Neutrophil (primary cell): ENCODE results near the genes PLCD1 and EXOG.

DNA sequence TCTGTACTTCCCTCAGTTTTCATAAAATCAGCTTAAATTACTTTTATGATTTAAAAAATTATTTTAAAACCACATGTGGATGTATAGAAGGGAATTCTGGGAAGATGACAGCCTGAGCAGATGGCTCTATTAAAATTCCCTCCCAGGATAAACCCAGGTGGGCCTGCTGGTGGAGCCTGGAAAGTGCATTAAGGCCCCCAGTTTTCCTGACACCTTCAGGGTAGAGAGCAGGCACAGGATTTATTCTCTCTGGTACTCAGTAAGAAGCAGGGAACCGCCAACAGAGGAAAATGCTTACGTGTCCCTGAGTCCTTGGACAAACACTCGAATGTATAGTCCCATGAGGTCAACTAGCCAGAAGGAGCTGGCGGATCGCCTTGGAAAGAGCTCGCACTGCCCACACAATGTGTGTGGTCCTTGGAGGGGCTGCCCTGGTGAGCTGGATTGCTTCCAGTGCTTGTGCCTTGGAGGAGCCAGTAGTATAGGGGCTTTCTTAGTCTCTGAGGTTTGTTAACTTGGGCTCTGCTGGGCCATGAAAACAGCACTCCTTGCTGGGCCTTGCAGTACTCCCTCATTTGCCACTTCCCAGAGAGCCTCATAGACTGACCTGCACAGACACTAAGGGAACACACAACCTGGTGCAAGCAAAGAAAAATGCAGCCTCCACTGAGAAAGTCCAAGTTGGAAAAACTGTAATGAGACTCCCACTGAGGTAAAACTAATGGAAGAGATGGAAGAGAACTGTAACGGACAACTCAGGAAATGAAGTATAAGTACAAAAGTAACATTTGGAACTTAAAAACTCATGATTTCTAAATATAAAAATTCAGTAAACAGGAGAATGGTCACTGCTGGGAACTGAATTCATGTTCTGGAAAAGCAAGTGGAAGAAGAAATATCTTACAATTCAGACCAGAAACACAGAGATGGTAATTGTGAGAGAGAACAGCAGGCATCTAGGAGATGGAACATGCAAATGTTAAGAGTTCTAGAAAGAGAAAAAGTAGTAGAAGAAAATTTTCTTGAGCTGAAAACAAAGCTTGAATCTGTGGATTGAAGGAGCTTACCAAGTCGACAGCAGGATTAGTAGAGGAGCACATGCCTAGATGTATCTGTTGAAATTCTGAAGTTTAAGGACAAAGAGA is 40.6 kb upstream of the VILL start:
- PRO-cap: no peak

DNA sequence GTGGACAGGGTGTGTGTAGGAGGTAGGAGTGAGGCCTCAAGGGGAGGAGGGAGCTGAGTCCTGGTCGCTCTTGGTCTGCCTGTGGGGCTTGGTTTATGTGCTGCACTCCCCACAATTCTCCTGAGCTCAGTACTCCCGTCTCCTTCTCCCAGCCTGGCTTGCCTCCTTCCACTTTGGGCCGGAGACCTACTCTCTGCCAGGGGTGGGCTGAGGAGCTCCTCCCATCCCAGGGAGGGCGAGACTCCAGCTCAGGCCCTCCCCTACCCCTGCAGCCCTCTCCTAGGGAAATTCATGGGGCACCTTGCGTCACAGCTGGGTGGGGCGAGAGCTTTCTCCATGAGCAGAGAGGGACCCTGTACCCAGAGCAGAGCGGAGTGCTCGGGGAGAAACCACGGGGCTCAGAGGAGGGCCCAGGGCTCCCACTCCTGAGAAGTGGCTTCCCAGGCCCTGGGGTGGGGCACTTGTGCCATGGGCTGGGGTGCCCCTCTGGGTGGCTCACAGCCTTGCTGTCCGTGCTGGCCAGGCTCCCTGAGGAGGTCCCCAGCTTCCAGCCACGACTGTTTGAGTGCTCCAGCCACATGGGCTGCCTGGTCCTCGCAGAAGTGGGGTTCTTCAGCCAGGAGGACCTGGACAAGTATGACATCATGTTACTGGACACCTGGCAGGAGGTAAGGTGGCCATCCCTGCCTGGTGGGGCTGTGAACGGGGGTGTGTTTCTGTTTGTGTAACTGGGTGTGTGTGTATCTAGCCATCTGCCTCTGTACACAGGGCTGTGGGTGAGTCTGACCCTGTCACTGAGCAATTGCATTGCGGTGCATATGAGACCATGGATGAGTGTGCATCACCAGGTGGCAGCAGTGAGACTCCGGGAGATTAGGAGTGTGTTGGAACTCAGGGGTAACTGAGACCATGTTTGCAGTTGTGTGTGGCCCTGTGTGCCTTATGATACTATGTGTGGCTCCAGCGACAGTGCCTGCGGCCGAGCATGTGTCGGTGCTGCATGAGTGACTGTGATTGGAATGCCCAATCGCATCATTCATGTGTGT is 13.5 kb downstream of the VILL start:
- PRO-cap: no peak

- PRO-cap: no peak
Measured at GRCh38 chr3:38029455-38030319, at the start of gene PLCD1. TSS of gene PLCD1 (minus strand) at chr3:38029642.

DNA sequence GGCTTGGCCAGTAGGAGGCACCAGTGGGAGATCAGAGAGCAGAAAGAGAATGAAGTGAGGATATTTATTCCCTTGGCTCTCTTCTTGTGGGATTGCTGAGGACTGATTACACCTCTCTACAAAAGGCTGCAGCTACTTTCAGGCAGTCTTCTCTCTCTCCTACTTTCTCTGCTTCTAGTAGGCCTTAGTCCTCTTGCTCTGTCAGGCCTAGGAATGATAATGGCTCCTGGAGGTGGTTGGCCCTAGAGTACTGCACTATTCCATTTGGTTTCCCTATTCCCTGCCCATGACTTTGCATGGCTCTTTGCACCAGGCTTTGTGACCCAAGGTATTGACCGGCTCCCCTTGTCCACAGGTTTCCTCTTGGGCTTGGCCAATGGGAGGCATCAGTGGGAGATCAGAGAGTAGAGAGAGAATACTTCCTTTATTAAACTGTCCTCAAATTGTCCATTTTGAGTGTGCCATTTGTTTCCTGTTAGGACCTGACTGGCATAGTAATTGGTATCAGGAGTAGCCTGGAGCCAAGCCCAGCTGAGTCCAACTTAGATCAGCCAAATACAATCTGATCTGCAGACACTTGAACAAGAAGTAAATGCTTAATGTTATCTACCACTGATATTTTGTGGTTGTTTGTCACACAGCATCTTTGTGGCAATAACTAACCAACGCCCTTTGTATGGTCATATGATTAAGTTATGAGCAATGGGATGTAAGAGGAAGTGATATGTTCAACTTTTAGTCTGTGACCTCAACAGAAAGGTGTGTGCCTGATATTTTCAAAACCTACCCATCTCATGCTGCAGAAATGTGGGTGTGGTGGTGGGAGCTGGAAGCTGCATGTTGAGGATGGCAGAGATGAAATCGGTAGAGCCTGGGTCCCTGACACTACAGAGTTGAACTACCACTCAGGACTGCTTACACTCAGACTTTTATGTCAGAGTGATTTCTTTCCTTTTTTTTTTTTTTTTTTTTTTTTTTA is 13.2 kb downstream of the MYD88 start:
- PRO-cap: unidirectional peak, plus-strand start at position 802 of the sequence

- PRO-cap: no peak
Measured at GRCh38 chr3:38406605-38407067, 47.1 kb upstream of the ACVR2B start.

DNA sequence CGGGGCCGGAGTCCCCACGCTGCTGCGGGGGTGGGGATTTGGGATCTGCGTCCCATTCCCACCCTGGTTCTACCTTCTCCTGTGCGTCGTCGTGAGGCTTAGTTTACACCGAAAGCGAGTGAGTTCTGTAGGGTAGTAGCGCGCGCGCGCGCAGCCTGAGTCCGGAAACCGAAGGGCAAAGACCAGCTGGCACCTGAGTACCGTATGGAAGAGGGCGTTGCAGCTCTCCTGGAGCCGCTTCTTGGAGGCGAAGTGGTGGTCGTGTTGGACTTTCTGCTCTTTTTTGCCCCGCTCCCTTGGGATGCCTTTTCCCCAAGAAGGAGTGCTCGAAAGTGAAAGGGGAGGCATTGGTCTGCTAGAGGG is 1.8 kb downstream of the ACVR2B start:
- PRO-cap: no peak

DNA sequence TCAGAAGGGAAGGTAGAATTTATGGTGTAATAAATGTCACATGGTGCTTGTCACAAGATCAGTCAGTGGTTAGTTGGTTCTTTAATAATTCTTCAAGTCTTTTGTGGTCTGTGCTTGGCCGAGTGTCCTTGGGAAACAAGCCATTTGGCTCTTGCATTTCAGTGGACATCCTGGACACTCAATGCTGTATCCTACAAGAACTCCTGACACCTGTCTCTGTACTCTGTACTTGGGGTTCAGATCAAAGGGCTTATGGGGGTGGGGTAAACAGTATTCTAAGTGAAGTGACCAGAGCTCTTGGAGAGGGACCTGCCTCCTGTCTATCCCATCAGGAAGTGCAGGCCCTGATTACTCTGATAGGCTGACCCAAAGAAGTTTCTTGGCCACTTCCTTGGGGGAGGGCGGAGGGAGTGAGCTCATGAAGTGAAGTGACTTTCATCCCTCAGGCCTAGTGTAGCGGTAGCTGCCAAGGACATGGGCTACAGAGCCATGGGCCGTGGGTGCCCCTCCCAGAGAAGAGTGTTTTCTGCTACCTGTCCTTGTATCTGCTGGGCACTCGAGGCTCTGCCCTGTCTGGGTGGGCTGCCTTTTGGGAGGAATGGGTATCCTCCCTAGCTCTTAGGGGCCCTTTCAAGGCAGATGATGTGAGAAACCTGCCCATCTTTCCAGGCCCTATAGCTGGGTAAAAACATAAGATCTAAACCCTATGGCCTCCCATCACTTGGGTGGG is 3.9 kb downstream of the ACVR2B start:
- PRO-cap: no peak

DNA sequence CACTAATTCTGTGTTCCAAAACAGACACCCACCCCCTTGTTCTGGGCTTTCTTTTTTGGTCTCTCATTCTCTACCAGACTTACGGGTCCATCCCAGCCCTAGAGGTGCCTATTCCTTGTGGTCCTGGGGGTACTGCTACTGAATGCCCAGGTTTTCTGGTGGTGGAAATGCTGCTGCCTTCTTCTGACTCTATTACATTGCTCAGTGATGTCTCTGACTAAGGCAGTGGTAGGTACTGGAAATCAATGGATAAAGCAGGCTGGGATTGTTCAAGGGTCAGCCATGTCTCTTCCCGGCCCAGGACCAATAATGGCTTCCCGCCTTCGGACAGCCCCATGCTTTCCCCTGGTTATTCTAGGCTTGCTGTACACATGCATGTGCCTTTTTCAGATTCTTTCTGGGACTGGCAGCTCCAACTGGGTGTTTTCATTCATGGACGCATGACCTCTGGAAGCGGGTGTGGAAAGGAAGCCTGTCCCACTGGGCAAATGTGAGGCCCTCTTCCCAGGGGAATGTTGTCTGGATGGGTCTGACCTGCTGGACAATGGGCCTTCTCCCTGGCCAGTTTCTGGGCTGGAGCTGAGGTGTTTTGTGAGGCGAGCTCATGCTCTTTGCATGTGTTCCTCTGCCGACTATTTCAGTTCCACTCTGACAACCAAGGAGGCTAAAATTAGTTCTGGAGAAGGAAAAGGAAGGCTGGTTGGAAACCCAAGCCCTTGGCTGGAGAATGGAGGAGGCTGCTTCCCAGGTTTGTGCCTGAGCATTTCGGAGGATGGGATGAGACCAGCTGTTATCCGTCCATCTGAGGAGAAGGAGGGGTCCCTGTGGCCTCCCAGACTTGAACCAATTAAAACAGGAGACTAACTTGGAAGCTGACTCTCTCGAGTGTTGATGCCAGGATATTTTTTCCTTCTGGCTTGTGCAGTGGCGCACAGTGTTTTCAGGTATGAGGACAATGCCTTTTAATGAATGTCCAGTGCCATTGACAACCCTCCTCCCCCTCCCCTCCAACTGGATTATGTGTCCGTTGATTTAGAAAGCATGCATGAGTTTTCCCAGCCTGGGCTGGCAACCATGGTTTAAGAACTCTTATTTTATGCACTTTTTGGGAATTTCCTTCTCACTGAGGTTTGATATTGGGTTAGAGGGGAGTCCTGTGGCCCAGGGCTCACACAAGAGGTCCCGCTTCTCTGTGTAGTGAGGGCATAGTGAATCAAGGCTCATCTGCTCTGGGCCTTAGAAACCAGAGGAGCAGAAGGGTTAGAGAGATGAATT is 7.0 kb downstream of the ACVR2B start:
- PRO-cap: no peak

DNA sequence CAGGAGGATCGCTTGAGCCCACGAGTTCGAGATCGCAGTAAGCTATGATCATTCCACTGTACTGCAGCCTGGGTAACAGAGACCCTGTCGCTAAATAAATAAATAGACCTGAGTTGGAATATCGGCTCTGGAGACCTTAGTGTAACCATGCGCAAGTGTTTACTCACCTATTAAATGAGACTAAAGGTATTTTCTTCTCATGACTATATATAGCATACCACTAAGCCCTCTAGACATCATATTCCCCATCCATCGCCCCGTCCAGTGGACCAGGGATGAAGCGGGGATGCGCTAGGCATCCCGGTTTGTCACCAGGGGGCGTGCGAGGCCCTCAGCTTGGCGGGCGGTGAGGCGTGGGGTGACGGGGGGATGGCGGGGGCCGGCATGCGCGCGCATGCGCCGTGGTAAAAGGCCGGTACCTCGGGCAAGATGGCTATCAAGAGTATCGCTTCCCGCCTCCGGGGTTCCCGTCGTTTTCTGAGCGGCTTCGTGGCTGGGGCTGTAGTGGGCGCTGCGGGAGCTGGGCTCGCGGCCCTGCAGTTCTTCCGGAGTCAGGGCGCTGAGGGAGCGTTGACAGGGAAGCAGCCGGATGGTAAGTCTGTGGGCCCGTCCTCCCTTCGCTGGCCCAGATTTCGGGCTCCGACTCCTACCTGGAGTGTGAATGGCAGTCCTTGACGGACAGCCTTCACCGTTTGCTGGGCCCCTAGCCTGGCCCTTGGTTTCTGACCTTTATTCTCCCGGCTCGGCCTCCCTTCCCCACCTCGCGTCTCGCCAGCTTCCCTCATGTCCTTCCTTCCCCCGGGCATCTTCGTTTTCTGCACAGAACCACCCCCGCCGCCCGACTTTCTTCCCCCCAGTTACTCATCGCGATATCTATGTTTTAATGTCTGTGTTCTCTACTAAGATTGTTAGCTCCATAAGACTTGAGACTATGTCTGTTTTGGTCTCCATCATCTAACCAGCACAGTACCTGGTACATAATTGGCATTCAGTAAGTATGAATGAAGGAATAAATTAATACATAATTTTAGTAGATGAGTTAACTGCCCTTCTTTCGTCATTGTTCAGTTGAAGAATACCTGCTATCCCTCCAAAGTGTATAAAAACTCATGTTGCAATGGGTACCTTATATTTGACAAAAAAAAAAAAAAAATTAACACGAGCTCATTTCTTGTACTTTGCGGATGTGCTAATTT is at the start of gene EXOG:
Gene EXOG, plus strand, starts transcription at position 402 of the 1,196 bp plus-strand sequence.
- PRO-cap: no peak

DNA sequence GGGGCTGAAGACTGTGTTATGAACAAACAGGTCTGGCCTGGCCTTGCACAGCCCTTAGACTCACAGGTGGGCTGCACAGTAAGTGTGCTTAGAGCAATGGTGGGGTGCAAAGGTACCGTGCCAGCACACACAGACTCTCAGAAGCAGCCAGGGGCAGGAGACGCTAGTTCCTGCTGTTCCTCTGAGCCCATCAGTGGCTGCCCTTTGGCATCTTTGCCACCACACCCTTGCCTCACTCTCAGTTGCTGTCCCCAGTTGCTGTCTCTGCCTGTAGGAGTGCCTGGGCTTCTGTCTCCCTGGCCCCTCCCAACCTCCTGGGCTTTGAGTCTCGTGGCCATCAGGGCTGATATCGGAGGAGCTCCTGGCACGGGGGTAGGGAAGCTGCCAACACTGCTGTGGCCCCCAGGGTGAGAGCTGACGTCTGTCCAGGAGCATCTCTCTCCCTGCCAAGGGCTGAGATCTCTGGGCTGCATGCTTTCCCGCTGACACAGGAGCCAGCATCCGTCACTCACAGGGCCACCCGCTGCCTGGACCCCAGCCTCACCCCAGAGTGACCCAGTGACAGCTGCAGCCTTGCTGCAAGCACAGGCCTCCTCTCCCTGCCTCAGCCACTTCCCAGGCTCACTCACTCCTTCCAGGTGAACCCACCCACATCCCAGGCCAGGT is 47.4 kb downstream of the EXOG start:
- PRO-cap: no peak

GRCh38 chr3:38610888-38611214 is 38.6 kb downstream of the SCN5A start:
- PRO-cap: no peak

- PRO-cap: no peak
Measured at GRCh38 chr3:39052649-39052928, 773 bp downstream of the WDR48 start.

DNA sequence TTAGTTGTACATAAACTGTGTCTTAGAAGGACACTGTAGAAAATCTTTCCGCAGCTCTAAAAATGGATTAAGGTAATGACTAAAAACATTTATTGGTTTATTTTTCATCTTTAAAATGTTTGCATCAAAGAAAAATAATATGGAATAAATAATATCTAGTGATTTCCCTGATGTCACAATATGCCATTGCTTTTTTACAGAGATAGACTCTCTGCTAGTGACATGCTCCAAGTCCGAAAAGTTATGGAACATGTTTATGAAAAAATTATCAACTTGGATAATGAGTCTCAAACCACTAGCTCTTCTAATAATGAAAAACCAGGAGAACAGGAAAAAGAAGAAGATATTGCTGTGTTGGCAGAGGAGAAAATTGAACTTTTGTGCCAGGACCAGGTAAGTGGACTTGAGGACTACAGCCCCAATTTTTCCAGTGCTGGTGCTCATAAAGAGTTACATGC is 13.7 kb downstream of the GORASP1 start:
- PRO-cap: no peak

GRCh38 chr3:39106109-39106449 is 1.3 kb downstream of the GORASP1 start:
- PRO-cap: no peak

GRCh38 chr3:39250160-39250628 is 29.6 kb downstream of the CX3CR1 start:
- PRO-cap: no peak

GRCh38 chr3:39361689-39361893 is 21.6 kb upstream of the SLC25A38 start:
- PRO-cap: no peak

DNA sequence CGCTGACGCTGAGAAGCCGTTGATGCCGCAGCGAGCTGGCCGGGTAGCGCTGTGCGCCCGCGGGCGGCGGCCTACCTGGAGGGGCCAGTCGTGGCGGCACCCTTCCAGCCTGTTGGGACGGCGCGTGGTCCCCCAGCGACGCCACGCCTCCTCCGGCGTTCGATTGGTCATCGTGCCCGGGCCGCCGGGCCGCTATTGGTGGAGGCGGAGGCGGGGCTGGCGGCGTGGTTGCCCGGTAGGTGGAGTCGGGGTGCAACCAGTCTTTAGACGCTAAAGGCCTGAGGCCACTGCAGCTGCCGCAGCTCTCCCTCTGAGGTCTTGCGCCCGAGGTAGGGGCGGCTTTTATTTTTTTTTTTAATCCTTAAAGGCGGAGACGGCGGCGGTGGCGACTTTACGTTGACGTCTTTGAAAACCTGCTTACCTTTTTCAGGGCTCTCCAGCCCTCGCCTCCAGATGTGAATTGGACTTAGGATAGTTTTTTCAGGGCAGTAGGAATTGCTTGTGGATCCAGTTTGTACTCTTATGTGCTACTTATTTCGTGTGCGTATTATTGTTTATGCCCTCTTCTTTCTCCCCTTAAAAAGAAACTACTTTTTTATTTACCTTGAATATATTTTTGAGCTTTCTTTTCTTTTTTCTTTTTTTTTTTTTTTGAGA is 1.1 kb downstream of the SLC25A38 start:
- PRO-cap: no peak

- PRO-cap: no peak
Measured at GRCh38 chr3:39408684-39409295, 2.3 kb downstream of the RPSA start.

- PRO-cap: no peak
Measured at GRCh38 chr3:39646175-39646546, 163.2 kb upstream of the MYRIP start.

GRCh38 chr3:39781485-39782028 is 27.9 kb upstream of the MYRIP start:
- PRO-cap: no peak